H1 (cell line): Measurements from ENCODE around the genes MAP3K13, TBCCD1, ADIPOQ and RTP1.

- RRBS: no CpG with 5 or more reads among the region's 51 CpGs
CAGE:
- cytosol, long polyA plus RNA: no peak
- long polyA plus RNA: no peak
- nucleus, long polyA plus RNA: no peak
These were observed 621 bp upstream of the C3orf70 start for GRCh38 chr3:185153308-185154053.

- RRBS: no CpG with 5 or more reads among the region's 25 CpGs
CAGE:
- cytosol, long polyA plus RNA: no peak
- long polyA plus RNA: no peak
- nucleus, long polyA plus RNA: no peak
These were observed at the start of gene MAP3K13 for GRCh38 chr3:185362746-185363947. MAP3K13 (plus strand) TSS chr3:185363136.

DNA sequence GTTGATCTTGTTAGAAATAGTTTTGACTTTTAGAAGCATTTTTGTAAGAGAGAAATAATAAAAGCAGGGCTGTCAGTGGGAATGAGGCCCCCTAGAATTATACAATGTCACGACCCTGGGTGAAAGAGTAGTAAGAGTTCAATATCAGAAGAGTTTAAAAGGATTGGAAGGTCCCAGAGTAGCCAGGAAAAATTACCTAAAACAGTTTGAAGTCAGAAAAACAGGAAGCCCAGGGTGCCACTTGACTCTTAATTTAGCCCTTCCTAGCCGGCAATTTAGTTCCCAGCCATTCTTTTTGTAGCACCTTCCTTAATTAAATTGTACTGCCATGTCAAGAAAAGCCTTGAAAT is 43.0 kb downstream of the MAP3K13 start:
- RRBS: no CpG with 5 or more reads among the region's 2 CpGs
CAGE:
- cytosol, long polyA plus RNA: no peak
- long polyA plus RNA: no peak
- nucleus, long polyA plus RNA: no peak

DNA sequence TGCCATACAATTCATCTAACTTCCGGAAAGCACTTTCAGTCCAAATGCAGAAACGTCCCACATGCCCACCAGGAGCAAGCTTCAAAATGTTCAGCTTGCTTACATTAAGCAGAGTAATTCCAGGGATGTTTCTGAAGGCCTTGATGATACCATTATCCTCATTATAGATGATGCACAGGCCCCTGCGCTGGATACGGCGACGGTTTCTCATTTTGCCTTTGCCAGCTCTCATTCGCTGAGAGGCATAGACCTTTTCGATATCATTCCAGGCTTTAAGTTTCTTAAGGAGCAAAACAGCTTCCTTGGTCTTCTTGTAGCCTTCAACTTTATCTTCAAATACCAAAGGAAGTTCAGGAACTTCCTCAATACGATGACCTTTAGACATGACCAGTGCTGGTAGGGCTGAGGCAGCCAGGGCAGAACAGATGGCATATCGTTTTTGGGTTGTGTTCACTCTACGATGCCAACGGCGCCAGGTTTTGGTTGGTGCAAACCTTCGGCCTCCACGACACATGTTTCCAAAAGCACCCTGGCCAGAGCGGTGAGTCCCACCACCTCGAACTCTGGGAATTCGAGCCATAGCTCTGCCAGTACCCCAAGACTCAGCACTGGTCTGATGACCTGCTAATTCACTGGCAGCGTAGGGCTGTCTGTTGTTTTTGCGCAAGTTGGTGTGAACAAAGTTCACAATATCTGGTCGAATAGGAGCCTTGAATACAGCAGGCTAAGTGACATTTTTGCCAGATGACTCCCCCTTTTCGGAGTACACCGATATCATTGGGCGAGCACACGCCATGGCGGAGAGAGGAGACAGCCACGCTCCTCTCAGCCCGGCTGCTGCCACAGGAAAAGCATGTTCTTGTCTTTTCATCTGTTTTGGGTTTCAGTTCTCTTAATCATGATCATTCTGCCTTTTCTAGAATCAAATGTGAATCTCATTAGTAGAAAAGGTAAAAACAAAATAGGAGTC is 55.3 kb downstream of the MAP3K13 start:
- RRBS: no CpG with 5 or more reads among the region's 28 CpGs
CAGE:
- cytosol, long polyA plus RNA: no peak
- long polyA plus RNA: no peak
- nucleus, long polyA plus RNA: no peak

GRCh38 chr3:185600284-185600955 is 14.3 kb downstream of the SENP2 start:
- RRBS: no CpG with 5 or more reads among the region's 6 CpGs
CAGE:
- cytosol, long polyA plus RNA: no peak
- long polyA plus RNA: no peak
- nucleus, long polyA plus RNA: no peak

- RRBS: no CpG with 5 or more reads among the region's 15 CpGs
CAGE:
- cytosol, long polyA plus RNA: no peak
- long polyA plus RNA: no peak
- nucleus, long polyA plus RNA: no peak
These were observed 72.5 kb downstream of the SENP2 start for GRCh38 chr3:185658253-185659299.

DNA sequence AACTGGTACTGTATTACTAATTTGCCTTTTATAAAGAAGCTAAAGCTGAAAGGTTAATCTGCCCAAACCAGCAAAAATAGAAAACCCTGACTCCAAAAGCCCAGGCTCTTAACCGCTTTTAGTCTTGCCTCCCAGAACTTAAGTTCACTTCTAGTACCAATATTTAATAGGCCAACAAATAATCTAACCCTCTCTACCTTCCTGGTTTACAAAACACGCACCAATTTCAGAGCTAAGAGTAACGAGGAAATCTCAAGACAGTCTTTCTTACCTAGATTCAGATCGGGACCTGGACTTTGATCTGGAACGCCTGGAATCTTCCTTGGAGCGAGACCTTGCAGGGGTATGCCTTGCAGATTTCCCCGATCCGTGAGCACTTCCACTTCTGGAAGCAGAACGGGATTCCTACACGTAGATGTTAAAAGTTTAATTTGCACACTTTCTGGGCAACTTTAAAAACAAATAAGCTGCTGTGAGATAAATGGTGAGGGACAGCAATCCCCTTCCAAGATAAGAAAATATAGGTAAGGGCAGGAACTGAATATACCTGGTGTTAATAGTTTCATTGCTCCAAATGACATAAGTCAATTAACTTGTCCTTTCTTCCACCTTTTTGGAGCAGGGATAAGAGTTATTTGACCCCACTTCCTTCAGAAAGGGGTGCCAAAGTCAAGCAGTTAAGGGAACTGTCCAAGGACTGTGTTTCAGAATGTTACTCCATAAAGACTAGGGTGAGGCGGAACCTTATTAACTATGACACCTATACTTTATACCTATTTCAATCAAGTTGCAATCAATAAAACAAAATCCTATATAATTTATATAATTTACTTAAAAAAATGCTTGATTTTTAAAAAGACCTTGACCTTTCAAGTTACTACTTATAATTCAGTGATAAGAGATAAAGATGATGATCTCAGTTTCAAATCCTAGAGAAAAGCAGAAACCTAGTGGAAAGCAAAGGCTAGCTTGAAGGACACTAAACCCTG is 11.2 kb downstream of the TRA2B start:
- RRBS: no CpG with 5 or more reads among the region's 11 CpGs
CAGE:
- cytosol, long polyA plus RNA: no peak
- long polyA plus RNA: no peak
- nucleus, long polyA plus RNA: no peak

DNA sequence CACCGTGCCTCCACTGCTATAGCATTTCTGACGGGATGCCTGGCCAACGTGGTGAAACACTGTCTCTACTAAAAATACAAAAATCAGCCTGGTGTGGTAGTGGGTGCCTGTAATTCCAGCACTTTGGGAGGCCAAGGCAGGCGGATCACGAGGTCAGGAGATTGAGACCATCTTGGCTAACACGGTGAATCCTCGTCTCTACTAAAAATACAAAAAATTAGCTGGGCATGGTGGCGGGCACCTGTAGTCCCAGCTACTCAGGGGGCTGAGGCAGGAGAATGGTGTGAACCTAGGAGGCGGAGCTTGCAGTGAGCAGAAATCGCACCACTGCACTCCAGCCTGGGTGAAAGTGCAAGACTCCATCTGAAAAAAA is 36.0 kb upstream of the TRA2B start:
- RRBS: no CpG with 5 or more reads among the region's 10 CpGs
CAGE:
- cytosol, long polyA plus RNA: no peak
- long polyA plus RNA: no peak
- nucleus, long polyA plus RNA: no peak

GRCh38 chr3:185986238-185986538 is 48.4 kb upstream of the TRA2B start:
- RRBS: no CpG with 5 or more reads among the region's 15 CpGs
CAGE:
- cytosol, long polyA plus RNA: no peak
- long polyA plus RNA: no peak
- nucleus, long polyA plus RNA: no peak

DNA sequence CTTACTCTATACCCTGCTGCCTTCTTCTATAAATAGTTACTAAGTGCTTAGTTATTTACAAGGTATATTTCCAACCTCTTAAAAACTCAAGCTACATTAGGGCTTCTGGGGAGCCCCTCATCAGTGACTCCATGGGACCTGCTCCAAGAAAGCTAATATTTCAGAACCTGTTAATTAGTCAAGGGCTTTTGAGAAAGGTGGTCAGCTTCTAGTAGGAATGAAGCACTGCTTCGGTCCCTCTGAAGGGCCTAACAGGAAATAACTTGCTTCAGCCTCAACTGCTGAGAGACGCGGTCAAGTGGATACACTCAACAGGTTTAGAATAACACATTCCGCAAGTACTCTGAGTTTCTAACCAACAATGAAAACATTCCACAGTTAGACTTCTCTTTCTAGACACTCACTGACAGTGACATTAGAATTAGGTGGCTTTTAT is 125.5 kb downstream of the DGKG start:
- RRBS: no CpG with 5 or more reads among the region's 4 CpGs
CAGE:
- cytosol, long polyA plus RNA: no peak
- long polyA plus RNA: no peak
- nucleus, long polyA plus RNA: no peak

- RRBS: 13% methylated on average over 2 of the region's 13 CpGs
CAGE:
- cytosol, long polyA plus RNA: no peak
- long polyA plus RNA: no peak
- nucleus, long polyA plus RNA: no peak
These were observed 102.5 kb downstream of the DGKG start for GRCh38 chr3:186259548-186259995.

DNA sequence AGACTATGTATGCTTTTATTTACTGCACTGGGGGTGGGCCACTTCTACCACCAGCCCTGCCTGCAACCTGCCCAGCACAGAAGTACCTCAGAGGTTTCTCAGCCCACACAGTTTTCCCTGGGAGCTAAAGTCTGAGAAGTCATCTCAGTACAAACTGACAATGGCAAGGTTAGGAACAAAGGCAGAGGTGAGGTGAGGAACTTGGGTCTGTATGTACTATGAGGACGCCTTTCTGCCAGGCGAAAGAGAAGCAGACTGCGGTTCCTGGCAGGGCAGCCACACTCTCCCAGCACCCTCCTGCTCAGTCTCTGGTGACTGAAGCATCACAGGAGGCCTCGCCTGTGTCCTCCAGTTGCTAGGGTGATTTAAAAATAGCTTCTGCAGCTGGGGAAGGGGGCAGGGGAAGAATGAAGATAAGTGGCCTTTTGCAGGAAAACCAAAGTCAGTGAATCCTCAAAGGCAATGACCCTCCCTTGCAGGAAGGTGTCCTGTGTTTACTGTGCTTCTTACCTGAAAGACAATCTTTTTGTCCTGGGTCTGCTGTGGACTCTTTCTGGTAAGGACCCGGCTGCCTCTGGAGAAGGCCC is 65.5 kb upstream of the DGKG start:
- RRBS: 86% methylated on average over 1 of the region's 5 CpGs
CAGE:
- cytosol, long polyA plus RNA: no peak
- long polyA plus RNA: no peak
- nucleus, long polyA plus RNA: no peak

DNA sequence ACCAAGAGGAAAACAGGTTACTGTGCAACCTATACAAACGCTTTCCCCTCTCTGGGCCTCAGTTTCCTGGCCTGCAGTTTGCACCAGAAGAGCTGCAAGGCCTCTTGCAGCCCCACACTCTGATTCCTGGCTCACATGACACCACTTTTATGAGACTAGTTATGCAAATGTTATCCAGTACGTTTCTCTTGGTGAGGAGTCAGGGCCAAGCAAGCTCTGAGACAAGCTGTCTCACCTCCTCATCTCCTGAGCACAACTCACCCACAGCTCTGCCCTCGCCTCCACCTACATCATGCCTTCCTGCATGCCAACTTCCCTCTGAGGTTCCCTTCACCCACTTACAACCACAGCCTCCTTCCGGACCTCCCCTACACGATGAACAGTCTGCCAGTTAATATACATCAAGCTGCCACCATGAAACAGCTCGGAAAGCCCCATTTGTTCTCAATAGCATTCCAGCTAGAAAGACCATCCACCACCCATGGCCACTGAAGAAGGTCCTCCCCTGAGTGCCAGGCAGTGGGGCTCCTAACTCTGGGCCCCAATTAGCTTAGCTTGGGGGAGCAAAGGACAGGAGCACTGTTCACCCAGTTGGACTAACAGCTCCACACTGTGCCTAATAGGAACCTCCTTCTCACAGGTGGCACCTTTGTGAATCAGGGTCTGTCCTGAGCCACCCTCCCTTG is 25.0 kb downstream of the CRYGS start:
- RRBS: no CpG with 5 or more reads among the region's 6 CpGs
CAGE:
- cytosol, long polyA plus RNA: no peak
- long polyA plus RNA: no peak
- nucleus, long polyA plus RNA: no peak

DNA sequence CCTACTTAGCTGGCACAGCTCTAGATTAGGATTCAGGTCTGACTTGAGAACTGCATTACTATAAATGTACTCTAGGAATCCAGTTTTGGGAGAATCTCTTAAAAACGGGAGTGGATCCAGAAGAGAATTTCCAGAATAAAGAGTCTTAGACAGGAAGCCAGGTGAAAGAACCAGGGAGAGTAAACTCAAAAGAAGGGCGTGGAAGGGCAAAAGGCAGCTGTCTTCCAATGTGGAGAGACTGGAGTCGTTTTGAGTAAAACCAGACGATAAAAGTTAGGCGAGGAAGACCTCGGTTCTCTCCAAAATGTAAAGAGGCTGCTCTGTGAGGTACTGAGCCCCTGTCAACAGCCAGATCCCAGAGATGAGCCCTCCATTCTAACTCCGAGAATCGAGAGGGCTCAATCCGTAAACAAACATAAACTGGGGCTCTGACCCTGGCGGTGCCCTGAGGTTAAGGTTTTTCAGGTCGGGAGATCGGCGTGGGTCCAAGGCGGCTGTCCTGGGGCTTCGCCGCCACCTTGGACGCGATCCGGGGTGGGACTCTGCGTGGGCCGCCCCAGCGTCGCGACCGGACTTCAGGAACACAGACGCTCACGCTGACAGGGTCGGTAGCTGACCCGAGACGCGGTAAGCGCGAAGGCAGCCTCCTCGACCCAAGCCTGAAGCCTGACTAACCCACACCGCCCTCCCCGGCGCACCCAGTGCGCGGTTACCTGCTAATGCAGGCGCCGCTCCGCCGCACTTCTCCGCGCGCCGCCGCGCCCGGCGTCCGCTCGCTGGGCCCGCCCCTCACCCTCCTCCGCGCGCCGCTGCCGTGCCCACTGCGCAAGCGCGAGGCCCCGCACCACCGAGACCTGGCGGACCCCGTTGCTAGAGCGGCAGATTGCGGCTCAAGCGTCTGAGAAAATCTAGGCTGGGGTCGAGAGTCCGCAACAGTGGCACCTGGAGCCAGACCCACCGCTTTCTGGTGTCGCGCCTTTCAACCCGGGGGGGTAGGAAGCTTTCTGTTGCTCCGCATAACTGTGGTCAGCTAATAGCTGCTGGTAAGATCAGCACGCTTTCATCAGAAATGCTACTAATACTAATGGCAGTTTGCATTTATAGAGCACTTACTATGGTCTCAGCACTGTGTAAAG is at the start of gene TBCCD1:
TSS of gene TBCCD1 (minus strand) at position 786 of the 1,136 bp plus-strand sequence.
- RRBS: under 1% methylated on average over 21 of the region's 77 CpGs
CAGE:
- cytosol, long polyA plus RNA: no peak
- long polyA plus RNA: start-site peak on the minus strand centred at position 767 of the sequence, 50 bp wide, 42 and 33 reads in 2 replicates
- nucleus, long polyA plus RNA: no peak

DNA sequence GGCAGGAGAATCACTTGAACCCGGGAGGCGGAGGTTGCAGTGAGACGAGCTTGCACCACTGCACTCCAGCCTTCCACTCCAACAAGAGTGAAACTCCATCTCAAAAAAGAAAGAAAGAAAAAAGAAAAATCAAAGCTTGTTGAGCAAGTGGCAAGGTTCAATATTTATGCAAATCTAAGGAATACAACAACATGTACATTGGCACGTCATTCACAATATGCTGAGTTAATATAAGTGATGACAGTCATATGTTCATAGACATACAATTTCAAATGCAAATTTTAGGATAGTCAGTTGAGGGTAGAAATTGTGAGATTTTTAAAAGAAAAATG is 12.5 kb upstream of the AHSG start:
- RRBS: no CpG with 5 or more reads among the region's 4 CpGs
CAGE:
- cytosol, long polyA plus RNA: no peak
- long polyA plus RNA: no peak
- nucleus, long polyA plus RNA: no peak

- RRBS: no CpG with 5 or more reads among the region's 2 CpGs
CAGE:
- cytosol, long polyA plus RNA: no peak
- long polyA plus RNA: no peak
- nucleus, long polyA plus RNA: no peak
These were observed 496 bp downstream of the KNG1 start for GRCh38 chr3:186717703-186718007.

DNA sequence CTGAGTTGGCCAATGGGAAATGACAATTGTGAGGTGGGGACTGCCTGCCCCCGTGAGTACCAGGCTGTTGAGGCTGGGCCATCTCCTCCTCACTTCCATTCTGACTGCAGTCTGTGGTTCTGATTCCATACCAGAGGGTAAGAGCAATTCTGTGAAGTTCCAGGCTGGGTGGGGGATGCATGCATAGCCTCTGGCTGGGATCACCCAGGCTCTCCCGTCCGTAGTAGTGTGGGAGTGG is at the start of gene ADIPOQ:
TSS of gene ADIPOQ (plus strand) at position 98 of the 238 bp plus-strand sequence.
- RRBS: no CpG with 5 or more reads among the region's 3 CpGs
CAGE:
- cytosol, long polyA plus RNA: no peak
- long polyA plus RNA: no peak
- nucleus, long polyA plus RNA: no peak

- RRBS: no CpG with 5 or more reads among the region's 8 CpGs
CAGE:
- cytosol, long polyA plus RNA: no peak
- long polyA plus RNA: no peak
- nucleus, long polyA plus RNA: no peak
These were observed 56.1 kb downstream of the ST6GAL1 start for GRCh38 chr3:186986455-186986815.

DNA sequence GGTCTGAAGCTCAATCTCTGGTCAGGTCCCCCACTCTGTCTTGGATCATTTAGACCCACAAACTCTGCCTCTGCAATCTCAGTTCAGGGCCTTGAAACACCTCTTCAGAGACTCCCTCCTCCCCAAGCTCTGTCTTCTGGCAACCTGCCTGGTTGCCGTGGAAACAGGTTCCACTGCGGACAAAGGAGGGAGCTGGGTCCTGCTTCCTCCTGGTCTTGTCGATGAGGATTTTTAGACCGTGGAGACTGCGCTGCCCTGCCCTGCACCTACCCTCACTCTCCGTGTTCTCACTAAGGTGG is at the start of gene RTP1:
TSS of gene RTP1 (plus strand) at position 192 of the 299 bp plus-strand sequence.
- RRBS: no CpG with 5 or more reads among the region's 6 CpGs
CAGE:
- cytosol, long polyA plus RNA: no peak
- long polyA plus RNA: no peak
- nucleus, long polyA plus RNA: no peak

DNA sequence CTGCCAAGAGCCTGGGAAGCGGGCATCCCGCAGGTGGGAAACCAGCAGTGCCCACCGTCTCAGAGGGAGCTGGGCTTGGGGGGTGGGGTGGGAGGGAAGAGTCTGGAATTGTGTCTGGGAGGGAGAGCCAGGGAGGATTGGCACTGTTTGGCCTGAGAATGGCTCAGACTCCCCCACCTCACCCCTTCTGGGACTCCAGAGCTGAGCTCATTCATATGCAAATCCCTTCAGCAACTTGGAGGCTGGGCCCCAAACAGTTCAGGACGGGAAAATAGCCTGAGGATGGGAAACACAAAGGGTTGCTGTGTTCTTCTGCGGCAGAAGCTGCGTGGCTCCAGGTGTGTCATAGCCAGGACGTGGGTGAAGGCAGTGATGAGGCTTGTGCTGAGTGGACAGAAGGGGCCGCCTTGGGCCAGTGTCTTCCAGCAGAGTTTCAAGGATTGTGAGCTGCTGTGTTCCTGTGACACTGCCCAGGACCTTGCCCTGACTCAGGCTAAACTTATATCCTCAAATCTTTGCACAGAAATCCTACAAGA is 16.6 kb downstream of the MASP1 start:
- RRBS: no CpG with 5 or more reads among the region's 8 CpGs
CAGE:
- cytosol, long polyA plus RNA: no peak
- long polyA plus RNA: no peak
- nucleus, long polyA plus RNA: no peak